Mesenchymal stem cell of the bone marrow (primary cell): ENCODE measurements around the genes SIGMAR1, GALT, PHF24, FANCG and SPAAR.

DNA sequence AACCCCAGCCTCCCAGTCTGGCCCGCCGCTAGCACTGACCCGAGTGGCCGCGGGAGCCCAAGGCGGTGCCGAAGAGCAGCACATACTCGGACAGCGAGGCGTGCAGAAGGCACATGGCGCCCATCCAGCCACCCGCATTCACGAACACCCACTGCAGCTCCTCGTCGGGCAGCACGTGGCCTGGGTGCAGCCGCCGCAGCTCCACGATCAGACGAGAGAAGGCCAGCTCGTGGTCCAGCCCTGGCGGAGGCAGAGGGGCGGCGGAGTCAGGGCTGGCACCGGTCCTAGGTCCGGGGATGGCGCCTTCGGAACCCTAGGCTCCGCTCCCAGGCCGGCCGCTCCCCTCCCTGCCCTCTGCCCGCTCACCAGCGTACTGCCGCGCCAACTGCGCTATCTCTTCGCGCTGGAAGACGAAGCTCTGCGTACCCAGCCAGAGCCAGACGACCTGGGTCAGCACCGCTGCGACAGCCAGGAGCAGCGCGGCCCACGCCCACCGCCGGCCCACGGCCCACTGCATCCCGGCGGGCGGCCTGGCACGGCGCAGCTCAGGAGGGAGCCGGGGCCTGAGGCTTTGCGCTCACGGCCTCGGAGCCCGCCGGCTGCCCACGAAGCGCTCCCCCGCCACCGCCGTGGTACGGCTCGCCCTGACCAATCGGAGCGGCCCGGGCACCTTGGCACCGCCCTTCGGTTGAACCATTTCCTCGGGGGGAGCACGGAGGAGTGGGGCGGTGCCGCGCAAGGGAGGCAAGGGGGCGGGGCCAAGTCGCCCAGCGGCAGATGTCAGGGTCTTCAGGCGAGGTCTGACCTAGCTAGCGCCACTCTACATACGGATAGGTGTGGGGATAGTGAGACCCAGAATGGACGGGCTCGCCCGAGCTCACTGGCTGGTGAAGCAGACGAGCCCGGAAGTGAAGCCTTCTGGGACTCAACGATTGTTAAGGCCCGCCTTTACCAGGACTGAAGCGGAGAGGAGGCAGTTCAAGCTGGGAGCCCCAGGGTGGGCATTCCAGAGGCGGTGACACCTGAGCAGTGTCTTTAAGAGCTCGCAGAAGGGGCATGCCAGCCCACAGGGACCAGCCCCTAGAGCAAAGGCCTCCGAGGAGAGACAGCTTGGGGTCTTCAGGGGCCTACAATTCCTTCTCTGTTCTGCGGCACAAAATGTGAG is at the start of gene SIGMAR1:
SIGMAR1 (minus strand) TSS at position 607 of the 1,165 bp plus-strand sequence.
- CAGE, long polyA plus RNA, result no peak

GRCh38 chr9:34646060-34647379 is at the start of gene GALT:
TSS of gene GALT (plus strand) at chr9:34646675.
- CAGE, long polyA plus RNA, result no peak

DNA sequence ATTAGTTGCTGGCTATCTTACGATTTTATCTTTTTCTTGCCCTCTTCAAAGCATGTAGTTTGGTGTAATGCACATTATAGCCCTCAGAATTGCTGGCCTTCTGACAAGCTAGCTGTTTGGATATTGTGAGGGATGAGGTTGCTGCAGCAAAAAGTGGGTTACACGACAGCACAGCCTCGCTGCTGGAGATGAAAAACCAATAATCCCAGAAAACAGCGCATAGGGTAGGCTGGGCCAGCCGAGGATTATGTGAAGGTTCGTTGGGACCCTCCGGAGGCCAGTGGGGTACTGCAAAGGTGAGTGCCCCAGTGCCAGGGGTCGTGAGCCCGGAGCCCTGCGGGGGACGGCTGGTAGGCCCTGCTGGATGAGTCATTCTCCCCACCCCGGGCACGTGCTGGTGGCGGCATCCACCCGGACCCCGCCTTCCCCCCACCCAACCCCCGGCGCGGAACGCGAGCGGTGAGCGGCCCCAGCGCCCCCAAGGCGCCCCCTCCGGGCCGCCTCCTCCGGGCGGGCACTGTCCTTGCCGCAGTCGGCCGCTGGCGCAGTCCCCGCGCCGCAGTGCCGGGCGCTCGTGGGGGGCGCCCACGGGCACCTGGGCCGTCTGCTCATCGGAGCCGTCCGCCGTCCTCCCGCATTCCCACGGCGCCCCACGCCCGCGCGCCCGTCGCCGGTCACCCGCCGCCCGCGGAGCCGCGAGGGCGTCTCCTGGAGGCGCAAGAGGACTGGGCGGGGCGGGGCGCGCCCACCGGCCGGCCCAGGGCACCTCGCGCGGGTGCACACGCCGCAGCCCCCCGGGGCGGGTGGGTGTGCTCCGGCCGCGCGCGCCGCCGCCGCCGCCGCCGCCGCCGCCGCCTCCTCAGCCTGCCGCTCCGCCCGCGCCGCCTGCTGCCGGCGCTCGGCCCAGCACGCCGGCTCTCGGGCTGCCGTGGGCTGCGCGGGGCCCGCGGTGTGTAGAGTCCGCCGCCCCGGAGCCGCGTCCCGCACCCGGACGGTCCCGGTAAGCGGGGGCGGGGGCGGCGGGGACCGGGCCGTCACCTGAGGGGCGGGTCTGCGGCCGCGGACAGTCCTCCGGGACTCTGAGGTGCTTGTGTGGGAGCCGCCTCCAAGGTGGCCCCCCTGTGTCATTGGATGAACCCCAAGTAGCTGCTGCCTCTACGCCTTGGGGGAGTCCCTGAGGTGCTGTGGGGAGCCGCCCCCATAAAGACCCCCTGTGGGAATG is at the start of gene PHF24:
PHF24 (plus strand) TSS at position 884 of the 1,222 bp plus-strand sequence.
- CAGE, long polyA plus RNA, result no peak

DNA sequence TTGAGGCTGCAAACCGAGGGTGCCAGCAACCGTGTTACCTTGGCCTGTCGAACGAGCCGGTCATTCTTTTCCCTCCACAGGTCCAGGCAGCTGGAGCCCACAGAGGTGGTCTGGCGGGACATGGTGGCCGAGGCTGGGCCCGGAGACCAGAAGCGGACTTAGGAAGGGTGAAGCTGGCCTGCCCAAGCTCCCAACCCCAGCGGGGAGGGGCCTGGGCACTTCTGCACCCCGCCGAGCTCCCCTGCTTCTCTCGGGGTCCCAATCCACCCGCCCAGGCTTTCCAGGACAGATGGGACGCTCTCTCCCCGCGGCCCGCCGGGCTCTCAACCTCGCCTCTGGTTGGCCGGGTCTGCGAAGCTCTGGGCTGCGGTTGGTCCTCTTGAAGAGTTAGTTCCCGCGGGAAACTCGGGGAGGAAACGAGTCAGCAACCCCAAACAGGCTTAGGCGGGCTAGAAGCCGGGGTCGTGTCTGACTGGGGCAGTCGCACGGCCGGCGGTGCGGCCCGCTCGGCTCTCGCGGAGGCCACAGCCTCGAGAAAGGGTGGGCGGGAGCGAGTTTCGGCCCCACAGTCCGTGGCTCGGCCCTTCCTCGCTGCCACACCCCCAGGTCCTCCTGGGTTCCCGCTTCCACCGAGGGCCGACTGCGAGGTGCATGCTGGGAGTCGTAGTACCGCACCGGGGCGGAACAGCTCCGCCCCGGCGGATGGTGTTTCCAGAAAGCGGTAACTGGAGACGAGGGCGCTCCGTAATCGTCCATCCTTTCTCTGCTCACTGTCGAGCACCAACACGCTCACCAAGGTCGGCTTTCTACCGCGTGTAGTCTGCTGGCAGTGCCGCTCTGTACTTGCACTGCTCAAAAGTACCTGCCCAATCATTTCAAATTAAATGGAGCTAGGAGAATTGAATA is at the start of gene FANCG:
FANCG (minus strand) TSS at position 540 of the 906 bp plus-strand sequence.
- CAGE, long polyA plus RNA, result no peak

- CAGE, long polyA plus RNA, result no peak
Measured at GRCh38 chr9:35164694-35165284, 3.0 kb downstream of the UNC13B start.

- CAGE, long polyA plus RNA, result no peak
Measured at GRCh38 chr9:35236510-35237246, 74.9 kb downstream of the UNC13B start.

DNA sequence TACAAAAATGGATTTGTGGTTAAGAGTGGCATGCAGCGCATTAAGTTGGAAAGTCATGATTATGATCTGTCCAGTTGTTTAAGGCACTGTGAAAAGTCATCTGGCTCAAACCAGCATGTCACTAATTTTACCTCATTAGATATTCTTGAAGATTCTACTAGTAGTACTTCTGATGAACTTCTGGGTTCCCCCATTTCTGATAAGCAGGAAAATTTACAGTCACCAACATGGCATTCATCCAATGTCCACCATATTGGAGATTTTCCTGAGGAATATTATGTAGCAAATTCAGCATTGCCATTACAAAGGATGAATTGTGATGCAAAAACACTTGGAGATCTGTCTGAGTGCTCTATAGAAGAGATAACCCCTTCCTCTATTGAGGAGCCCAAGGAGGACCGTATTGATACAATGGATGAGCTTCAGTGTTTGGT is 138.6 kb downstream of the UNC13B start:
- CAGE, long polyA plus RNA, result no peak

- CAGE, long polyA plus RNA, result no peak
Measured at GRCh38 chr9:35398680-35399350, 91.1 kb upstream of the RUSC2 start.

- CAGE, long polyA plus RNA, result no peak
Measured at GRCh38 chr9:35517700-35518582, 28.0 kb downstream of the RUSC2 start.

DNA sequence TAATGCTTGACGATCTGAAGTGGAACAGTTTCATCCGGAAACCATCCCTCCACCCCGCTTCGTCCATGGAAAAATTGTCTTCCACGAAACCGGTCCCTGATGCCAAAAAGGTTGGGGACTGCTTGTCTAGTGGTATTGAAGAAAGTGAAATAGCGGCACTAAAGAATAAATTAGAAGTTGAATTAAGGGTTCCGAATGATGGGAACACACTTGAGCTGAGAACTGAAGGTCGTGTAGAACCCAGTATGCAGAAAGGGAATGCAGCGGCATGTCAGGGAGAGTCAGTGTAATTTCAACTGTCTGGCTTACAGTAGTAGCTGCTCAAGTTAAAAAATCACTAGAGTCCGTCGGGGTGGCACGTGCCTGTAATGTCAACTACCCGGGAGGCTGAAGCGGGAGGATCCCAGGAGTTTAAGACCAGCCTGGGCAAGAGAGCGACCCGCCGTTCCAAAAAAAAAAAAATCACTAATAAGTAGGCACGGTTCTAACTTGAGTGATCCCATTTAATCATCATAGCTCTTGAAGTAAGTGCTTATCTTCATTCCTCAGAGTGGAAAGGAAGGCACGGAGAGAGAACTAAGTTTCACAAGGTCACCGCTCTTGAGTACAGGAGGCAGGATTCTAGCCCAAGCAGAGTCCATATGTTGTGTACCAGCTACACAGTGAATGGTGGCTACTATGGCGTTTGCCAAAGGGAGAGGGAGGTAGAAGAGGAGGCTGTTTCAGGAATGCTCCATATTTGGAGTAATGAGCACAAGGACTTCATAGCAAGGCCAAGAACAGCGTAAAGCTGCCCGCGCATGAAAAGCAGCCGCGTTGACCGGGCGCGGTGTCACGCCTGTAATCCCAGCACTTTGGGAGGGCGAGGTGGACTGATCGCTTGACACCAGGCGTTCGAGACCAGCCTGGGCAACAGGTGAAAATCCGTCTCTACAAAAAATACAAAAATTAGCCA is 1.1 kb upstream of the CCDC107 start:
- CAGE, long polyA plus RNA, result no peak

- CAGE, long polyA plus RNA, result no peak
Measured at GRCh38 chr9:35691679-35692469, 2.1 kb upstream of the TPM2 start.

- CAGE, long polyA plus RNA, result no peak
Measured at GRCh38 chr9:35726617-35727359, 5.2 kb downstream of the TLN1 start.

DNA sequence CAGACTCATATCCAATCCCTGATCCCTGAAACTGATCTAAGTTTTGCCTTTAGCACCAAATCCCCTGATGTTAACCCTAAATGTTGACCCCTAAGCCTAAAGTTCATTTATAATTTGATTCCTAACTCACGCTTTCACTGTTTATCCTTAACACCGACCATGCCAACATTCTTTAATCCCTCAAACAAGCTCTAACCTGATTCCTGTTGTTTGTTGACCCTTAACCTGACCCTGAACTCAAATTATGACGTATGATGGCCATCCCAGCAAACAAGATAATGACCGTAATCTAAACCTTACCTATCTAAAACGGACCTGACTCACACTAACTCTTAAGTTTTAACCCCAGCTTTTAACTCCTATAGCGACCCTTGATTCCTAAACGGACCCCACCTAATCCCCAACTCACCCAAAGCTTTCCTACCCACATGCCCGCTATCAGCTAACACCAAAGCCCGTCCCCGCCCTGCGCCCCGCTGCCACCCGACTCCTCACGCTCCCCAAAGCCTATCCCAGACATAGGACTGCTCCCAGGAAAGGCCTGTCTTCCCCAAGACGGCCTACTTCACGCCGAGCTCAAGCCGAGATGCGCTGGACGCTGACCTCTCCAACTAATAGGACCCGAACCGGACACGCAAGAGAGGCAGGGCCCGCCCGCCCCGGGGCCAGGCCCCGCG is 499 bp downstream of the TLN1 start:
- CAGE, long polyA plus RNA, result no peak

- CAGE, long polyA plus RNA, result no peak
Measured at GRCh38 chr9:35739734-35740190, 7.3 kb downstream of the CREB3 start.

DNA sequence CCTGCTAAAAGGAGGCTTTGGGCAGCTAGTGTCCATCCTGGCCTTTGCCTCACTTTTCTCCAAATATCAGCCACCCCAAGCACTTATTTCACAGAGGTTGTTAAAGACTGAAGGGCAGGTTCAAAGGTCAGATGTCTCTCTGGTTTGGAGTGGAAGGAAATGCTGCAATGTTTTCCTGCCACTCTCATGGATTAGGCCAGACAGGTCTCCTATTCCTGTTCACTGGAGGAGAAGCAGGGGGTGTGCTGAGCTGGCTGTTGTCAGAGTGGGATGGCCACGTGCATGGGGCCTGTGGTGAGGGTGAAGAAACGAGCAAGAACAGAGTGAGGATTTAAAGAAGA is 6.7 kb downstream of the TMEM8B start:
- CAGE, long polyA plus RNA, result no peak

- CAGE, long polyA plus RNA, result no peak
Measured at GRCh38 chr9:35908463-35909066, 725 bp upstream of the SPAAR start.

- CAGE, long polyA plus RNA, result no peak
Measured at GRCh38 chr9:35909067-35909750, at the start of gene SPAAR. TSS of gene SPAAR (plus strand) at chr9:35909490.

GRCh38 chr9:35940412-35941051 is 17.4 kb downstream of the OR2S2 start:
- CAGE, long polyA plus RNA, result no peak

GRCh38 chr9:36127715-36128116 is 8.8 kb upstream of the GLIPR2 start:
- CAGE, long polyA plus RNA, result no peak

DNA sequence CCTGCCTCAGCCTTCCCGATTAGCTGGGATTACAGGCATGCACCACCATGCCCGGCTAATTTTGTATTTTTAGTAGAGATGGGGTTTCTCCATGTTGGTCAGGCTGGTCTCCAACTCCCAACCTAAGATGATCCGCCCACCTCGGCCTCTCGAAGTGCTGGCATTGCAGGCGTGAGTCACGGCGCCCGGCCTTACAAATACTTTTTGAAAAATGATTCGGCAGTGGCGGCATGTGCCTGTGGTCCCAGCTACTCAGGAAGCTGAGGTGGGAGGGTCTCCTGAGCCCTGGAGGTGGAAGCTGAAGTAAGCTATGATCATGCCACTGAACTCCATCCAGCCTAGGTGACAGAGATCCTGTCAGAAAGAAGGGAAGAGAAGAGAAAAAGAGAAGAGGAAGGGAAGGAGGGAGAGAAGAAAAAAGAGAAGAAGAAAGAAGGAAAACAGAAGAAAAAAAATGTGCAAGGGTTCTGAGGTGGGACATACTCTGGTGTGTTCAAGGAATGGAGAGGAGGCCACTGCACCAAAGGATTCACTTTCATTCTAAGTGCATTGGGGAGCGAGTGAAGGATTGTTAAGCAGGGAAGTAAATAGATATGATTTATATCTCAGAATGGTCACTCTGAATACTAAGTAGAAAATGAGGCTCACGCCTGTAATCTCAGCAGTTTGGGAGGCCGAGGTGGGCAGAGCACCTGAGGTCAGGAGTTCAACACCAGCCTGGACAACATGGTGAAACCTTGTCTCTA is 8.9 kb upstream of the CCIN start:
- CAGE, long polyA plus RNA, result no peak